Measurements from ENCODE around the genes AKNAD1, GPSM2, ELAPOR1, SYPL2 and ATXN7L2.

GRCh38 chr1:108748506-108749338 lies 2.2 kb downstream of the STXBP3 start:
- PRO-cap, 2 experiments: no peak in any of the 2 experiments

DNA sequence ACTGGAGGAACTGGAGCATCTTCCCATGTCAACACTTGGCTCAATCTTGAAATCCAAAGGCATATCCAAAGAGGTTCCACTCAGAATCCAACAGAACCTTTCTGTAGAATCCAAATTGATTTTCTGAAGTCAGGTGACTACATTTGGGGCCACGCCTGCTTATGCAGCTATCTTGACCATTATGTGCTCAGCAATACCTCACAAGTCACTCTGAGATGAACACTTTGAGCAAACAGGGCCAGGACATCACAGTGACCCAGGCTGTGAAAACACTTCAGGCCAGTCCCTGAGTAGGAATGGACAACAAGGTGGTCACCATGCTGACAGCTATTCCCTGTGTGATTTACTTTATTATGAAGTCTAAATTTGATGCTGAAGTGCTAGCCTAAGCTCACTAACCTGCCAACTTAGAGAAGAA lies at the start of gene AKNAD1:
AKNAD1 (minus strand) TSS at position 135 of the 418 bp plus-strand sequence.
- PRO-cap, 2 experiments: no peak in any of the 2 experiments

DNA sequence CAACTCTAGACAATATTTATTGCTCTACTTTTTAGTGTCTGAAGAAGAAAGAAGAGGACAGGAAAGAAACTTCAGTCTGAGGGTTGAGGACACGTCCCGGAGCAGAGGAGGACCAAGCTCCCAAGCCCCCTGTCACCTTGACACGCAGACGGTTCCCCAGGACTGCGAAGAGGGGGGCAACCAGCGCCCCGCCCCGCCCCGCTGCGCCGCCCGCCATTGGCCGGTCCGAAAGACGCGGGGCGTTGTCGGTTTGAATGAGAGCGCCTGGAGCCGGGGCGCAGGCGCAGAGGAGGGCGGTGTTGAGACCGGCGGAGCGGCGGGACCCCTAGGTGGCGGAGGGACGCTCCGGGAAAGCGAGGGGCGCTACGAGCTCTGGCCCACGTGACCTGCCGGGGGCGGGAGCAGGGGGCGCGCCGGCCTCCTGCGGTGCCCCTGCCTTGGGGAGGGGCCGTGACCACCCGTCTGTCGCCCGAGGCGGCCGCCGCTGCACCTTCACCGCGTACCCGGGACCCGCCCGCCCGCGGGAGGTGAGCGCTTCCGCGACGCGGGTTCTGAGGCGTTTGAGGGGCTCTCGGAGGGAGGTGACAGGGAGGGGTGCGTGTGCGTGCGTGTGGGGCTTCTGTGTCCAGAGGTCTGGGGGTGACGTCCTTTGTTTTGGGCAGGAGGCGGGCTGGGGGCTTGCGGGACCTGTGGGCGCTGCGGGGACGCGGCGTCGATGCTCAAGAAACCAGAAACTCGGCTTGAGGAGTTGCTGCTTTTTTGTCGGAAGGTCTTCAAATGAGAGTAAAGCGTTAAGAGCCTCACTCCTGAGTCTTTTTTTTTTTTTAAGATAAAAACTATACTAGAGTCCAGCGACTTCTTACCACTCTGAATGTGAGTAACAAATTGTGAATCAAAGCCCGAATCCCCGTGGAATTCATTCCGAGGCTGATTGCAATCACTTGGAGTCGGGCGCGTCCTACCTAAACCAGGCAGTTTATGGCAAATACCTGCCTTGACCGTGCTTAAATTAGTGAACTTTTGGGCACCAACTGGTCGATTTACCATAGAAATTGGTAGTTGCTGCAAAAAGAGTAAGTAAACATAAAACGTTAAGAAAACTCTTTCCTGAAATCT lies at the start of gene GPSM2:
GPSM2 (plus strand) TSS at position 284 of the 1,116 bp plus-strand sequence.
- PRO-cap, 2 experiments: peak in 2 of 2 experiments; most common plus-strand start position 284 of the sequence (in 2); most common minus-strand start position 144 of the sequence (in 2)

- PRO-cap, 2 experiments: peak in 2 of 2 experiments; most common plus-strand start chr1:109114169 (in 2); most common minus-strand start chr1:109113831 (in 2)
Observed at GRCh38 chr1:109113585-109114660, at the start of gene ELAPOR1. ELAPOR1 (plus strand) TSS chr1:109114115.

DNA sequence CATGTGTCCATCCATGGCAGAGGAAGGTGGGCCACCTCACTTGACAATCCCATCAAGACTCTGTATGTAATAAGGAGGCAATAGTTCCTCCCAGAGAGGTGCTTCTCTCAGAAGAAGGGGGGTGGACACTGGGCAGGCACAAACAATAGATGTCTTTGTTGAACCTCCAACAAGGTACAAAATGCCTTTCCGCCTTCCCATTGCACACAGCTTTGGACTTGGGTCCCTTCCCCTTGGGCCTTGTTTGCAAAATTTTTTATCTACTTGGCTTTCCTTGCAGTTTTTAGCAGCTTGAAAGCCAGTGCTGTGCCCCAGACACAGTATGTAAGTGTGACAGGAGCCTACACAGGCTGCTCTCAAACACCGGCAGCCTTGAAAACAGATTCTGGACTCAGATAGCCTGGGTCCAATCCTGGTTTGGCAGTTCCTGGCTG lies 42.9 kb downstream of the ELAPOR1 start:
- PRO-cap, 2 experiments: no peak in any of the 2 experiments

DNA sequence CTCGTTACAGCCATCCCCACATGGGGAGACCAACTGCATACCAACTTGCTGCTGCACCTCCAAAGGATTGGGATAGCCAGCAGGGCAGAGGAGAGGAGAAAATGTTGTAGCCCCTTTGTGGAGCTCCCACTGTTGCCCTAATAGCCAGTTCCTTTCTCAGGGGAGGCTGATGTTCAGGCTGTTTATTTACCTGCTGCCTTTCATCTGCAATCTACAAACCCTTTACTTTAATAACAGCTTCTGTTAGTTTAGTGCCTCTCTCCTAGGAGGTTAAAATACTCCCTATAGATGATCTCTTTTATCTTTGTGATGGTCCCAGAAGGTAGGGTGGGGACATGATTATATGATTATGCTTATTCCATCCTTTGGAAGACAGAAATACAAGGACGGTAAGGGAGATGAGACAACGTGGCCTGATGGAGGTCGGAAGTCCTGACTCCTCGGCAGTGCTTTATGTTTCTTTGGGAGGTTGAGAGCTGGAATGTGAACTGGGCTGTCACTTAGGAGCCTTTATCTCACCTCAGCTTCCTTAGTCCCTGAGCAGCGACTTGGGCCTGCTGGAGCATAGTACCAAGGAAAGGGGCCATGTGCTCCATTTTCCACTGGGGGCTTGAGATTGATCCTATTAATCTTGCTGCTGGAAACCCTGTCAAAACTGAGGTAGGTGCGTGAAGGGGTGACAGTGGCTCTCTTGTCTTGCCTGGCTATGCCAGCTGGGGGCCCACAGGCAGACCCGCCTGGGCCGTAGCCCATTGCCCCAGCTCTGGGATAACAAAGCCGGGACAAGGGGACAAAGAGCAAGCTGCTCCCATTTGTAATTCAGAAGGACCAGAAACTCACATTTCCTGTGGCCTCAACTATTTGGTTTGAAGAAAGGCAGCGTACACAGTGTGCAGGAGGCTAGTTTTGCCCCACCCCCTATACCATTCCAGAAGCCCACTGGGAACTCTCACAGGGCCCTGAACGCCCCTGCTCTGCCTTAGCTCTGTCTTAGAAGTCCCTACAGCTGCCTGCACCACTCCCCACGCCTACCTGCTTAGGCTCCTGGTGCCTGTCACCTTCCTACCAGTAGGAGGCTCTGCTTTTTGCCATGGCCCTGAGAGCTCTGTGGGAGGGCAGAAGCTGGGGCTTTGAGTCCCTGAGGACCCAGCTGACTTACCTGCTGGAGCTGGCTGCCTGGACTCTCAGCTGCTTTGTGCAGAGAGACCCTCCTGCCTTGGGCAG lies 10.4 kb upstream of the CELSR2 start:
- PRO-cap, 2 experiments: no peak in any of the 2 experiments

- PRO-cap, 2 experiments: no peak in any of the 2 experiments
Observed at GRCh38 chr1:109275478-109276050, 7.4 kb downstream of the PSRC1 start.

GRCh38 chr1:109312109-109312778 lies 5.4 kb upstream of the MYBPHL start:
- PRO-cap, 2 experiments: no peak in any of the 2 experiments

DNA sequence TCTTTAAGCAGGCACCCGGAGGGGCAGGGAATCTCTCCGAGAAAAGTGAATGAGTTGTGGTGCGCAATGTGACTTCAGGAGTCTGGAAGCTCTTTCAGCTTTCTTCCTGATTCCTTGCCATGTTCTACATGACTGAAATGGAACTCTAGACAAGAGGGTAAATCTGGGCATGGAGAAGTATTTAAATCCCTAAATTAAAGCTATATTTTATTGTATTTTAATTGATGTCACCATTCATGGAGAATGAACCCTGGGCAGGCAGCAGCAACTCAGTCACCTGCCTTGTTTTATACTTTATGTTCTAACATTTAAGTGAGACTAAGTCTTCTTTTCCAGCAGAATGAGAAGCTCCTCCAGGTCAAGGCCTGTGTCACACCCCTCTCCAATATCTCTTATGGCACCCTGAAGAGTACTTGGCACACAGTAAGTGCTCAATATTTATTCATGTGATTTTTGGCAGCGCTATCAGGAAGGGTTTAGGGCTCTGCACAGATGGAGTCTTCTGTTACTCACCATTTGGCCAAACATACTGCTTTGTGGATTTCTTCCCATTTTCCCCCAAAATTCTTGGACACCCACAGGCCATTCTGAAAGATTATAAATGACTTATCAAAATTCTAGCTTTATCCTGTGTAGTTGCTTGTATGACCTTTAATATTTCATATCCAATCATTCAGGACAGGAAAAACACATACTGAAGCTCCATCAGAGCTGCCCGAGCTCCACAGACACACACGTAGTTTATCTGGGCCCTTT lies 43.8 kb upstream of the MYBPHL start:
- PRO-cap, 2 experiments: no peak in any of the 2 experiments

GRCh38 chr1:109397382-109397523 lies 465 bp downstream of the SORT1 start:
- PRO-cap, 2 experiments: no peak in any of the 2 experiments

- PRO-cap, 2 experiments: no peak in any of the 2 experiments
Observed at GRCh38 chr1:109466377-109467412, at the start of gene SYPL2. SYPL2 (plus strand) TSS chr1:109466546.

DNA sequence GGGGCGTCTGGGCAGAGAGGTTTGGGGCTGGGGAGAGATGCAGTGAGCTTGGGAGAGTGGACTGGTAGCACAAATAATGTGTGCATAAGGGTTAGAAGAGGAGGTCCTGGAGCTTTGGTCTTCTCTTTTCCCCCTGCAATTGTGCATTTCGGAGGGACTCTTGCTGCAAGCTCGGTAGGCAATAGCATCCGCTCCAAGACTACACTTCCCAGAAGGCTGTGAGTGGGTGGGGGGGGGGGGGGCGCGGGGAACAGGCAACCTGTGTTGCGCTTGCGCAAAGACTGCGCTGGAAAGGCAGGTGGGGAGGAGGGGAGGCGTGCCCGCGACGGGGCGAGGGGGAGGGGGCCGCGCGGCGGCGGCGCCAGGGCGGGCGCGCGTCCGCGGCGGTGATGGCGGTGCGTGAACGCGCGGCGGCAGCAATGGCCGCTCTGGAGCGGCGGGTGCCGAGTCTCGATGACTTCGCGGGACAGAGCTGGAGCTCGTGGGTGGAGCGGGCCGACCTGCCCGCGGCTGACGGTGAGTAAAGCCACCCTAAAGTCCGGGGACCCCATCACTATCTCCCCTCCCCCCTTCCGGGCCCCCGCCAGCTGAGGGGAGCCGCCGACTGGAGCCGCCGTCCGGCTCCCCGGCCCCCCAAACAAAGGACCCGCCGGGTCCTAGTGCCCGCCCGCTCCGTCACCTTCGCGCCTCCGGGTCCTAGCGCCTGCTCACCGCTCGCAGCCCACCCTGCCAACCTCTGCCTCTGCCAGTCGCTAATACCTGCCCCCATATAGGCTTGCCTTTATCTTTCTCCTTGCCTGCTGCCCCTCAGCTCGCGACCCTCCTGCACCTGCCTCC lies at the start of gene ATXN7L2:
ATXN7L2 (plus strand) TSS at position 341 of the 837 bp plus-strand sequence.
- PRO-cap, 2 experiments: peak in 2 of 2 experiments; most common plus-strand start position 419 of the sequence (in 2); most common minus-strand start position 143 of the sequence (in 1)

GRCh38 chr1:109591814-109592637 lies 27.4 kb downstream of the GNAT2 start:
- PRO-cap, 2 experiments: no peak in any of the 2 experiments

GRCh38 chr1:109631369-109632176 lies 11.9 kb downstream of the AMPD2 start:
- PRO-cap, 2 experiments: no peak in any of the 2 experiments

DNA sequence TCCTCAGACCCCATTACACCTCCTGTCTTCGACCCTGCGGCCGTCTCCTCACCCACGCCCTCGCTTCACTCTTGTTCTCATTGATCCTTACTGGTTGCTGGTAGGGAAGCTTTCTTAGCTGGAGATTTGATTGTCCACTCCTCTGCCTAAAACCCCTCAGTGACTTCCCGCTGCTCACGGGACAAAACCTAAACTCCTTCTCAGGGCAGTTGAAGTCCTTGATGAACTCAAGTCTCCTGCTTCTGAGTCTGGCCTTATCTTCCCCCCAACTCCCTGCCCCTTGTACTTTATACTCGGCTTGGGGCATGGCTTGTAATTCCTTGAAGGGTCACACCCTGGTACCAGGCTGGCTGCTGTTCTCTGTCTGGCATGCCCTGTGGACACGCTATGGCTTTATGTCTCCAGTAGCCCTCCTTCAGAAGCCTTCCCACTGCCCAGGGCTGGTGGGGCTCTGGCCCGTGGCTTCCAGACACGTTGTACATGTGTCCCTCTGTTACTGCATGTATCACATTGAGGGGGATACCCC lies 2.4 kb upstream of the EPS8L3 start:
- PRO-cap, 2 experiments: no peak in any of the 2 experiments

DNA sequence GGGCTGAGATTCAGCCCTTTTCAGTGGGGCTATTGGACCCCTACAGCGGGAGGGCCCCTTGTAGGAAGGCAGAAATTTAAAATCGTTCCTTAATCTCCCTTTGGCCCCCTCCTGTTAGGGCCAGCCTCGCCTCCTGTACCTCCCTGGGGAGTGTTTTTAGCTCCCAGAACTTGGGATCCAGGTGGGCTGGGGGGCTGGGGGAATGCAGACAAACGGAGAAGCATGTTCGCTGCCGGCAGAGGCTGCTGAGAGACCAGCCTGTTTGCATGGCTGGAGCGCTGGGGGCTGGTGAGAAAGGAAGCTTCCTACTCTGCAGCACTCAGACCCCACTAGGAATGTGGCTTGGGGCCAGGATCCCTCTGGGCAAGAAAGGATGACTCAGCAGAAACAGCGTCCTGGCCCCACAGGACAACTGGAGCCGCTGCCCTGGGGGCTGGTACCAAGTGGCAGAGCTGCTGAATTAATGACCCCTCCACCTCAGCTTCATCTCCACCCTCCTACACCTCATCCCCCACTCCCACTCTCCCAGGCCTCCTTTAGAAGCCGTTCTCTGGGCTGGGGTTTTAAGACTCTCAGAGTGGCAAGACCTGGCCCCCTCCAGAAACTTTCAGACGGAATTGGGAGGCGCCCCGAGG lies 28.4 kb upstream of the EPS8L3 start:
- PRO-cap, 2 experiments: no peak in any of the 2 experiments

DNA sequence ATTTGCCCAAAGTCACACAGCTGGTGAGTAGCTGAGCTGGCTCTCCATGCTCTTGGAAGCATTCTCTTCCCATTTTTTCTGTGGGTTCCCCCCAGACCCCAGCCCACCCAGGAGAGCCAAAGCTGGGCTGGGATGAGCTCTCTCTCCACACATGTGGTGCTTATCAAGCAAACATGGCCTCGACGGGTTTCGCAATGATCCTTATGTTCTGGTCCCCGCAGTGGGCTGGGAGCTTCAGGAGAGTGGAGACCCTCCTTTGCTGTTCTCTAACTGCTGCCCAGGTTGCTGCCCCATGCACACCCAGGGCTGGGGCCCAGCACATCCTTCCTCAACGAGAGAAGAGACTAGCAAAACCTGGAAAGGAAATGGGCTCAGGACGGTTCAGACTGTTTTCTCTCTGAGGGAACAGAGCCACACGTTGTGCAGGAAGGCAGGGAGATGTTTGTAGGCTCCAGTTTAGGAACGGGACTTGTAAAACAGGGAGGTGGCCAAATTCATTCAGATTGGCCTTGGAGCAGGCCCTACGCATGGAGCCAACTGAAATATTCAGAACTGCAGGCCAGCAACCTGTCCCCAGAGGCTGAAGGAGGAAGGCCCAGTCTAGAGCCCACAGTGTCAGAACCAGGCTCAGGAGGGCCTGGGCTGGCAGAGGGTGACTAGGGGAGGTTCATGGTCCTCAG lies 27.3 kb upstream of the CSF1 start:
- PRO-cap, 2 experiments: no peak in any of the 2 experiments

- PRO-cap, 2 experiments: no peak in any of the 2 experiments
Observed at GRCh38 chr1:109918490-109919140, 8.0 kb downstream of the CSF1 start.

GRCh38 chr1:110003694-110004952 lies 19.6 kb downstream of the AHCYL1 start:
- PRO-cap, 2 experiments: no peak in any of the 2 experiments

GRCh38 chr1:110029579-110029987 lies 4.8 kb upstream of the STRIP1 start:
- PRO-cap, 2 experiments: no peak in any of the 2 experiments